Peyer's patch (tissue), 4 donors: ENCODE data around the gene TARS3.

- PRO-cap: no peak
- RAMPAGE, long total RNA, 4 experiments: no peak in any of the 4 experiments
Observed at GRCh38 chr15:101250036-101250769, 1.6 kb downstream of the CHSY1 start.

GRCh38 chr15:101267212-101267745 is 10.0 kb downstream of the SELENOS start:
- PRO-cap: unidirectional peak, minus-strand start at chr15:101267324
- RAMPAGE, long total RNA, 4 experiments: no peak in any of the 4 experiments

GRCh38 chr15:101275114-101275481 is 2.2 kb downstream of the SELENOS start:
- PRO-cap: unidirectional peak, plus-strand start at chr15:101275307
- RAMPAGE, long total RNA, 4 experiments: no peak in any of the 4 experiments

- PRO-cap: no peak
- RAMPAGE, long total RNA, 4 experiments: no peak in any of the 4 experiments
Observed at GRCh38 chr15:101285552-101286099, 8.3 kb upstream of the SELENOS start.

DNA sequence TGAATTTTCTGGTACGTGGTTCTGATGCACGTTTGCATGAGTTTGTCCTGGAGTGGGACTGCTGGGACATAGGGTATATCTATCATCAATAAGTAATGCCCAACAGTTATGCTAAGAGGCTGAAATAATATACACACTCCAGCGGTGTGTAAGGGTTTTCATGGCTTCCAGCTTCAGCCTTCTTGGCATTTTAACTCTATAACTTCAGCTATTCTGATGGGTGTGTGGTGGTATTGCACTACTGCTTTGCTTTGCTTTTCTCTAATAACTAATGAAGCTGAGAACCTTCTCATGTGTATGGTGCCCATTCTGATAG is 1.1 kb upstream of the SNRPA1 start:
- PRO-cap: no peak
- RAMPAGE, long total RNA, 4 experiments: no peak in any of the 4 experiments

DNA sequence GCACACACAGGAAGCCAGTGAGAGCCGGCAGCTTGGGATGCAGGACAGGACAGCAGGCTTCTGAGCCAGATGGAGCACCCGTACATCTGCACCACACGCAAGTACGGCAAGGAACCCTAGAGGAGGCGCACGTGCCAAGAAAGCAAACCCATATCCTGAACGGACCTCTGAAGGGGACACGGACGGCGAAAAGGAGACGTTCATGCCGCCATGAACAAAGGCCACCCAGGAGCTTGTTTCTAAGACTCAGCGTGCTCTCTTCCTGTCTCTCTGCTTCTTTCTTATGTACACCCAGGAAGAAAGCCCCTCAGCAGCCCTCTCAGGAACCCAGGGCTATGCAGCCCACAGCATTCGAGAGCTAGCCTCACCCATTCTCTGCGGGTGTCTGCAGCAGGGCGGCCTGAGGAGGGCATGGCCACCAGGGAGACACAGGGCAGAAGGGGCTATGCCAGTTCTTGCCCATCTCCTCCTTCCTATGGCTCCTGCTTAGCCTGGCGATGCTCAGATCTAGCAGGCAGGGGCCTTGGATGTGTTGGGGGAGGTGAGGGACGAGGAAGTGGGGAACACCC is 81.4 kb downstream of the PCSK6 start:
- PRO-cap: no peak
- RAMPAGE, long total RNA, 4 experiments: no peak in any of the 4 experiments

DNA sequence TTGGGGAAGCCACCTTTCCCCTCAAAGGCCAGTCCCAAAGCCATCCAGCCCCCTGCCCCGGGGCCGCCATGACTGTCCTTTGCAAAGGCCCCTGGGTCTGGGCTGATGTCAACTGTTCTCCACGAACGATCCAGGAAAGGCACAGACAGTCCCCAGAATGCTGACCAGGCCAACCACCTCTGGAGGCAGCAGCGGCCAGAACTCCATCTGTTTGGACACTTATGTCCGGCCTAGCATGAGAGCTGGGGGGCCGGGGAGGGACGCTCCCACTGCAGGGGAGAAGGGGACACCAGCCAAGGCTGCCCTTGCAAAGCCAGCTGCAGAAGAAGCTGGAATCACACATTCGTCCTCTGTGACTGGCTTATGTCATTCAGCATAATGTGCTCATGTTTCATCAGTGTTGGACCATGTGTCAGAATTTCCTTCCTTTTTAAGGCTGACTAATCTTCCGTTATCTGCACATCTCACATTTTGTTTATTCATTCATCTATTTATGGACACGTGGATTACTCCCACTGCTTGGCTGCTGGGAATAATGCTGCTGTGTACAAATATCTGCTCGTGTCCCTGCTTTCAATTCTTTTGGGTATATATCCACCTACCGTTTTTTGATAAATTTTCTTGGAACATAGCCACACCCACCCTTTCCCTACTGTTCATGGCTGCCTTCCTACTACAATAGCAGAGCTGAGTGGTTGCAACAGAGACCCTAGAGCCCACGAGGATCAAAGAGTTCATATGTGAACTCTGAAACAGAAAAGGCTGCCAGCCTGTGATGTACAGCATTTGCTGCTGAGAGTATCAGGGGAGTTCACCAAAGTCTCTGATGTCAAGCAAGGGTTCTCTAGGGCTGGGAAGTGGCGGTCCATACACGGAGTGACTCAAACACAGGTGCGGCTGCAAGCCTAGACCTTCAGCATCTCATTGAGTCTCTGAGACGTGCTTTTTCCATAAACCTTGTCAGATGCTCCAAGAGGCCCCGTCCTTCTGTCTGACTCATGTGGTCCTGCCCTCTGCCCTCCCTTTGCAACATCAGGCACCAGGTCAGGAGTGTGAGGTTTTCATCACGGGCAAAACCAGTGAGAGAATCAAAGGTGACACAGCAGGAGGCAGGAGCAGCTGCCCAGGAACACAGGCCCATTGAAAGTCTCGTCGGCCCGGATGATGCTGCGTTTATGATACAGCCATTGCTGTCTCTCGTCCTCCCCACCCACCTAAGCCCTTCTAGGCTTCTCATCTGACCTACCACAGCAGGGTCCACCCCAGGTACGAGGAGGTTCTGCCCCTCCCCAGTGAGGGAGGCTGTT is 43.1 kb downstream of the PCSK6 start:
- PRO-cap: no peak
- RAMPAGE, long total RNA, 4 experiments: no peak in any of the 4 experiments

GRCh38 chr15:101469047-101470484 is 19.9 kb downstream of the PCSK6 start:
- PRO-cap: no peak
- RAMPAGE, long total RNA, 4 experiments: no peak in any of the 4 experiments

DNA sequence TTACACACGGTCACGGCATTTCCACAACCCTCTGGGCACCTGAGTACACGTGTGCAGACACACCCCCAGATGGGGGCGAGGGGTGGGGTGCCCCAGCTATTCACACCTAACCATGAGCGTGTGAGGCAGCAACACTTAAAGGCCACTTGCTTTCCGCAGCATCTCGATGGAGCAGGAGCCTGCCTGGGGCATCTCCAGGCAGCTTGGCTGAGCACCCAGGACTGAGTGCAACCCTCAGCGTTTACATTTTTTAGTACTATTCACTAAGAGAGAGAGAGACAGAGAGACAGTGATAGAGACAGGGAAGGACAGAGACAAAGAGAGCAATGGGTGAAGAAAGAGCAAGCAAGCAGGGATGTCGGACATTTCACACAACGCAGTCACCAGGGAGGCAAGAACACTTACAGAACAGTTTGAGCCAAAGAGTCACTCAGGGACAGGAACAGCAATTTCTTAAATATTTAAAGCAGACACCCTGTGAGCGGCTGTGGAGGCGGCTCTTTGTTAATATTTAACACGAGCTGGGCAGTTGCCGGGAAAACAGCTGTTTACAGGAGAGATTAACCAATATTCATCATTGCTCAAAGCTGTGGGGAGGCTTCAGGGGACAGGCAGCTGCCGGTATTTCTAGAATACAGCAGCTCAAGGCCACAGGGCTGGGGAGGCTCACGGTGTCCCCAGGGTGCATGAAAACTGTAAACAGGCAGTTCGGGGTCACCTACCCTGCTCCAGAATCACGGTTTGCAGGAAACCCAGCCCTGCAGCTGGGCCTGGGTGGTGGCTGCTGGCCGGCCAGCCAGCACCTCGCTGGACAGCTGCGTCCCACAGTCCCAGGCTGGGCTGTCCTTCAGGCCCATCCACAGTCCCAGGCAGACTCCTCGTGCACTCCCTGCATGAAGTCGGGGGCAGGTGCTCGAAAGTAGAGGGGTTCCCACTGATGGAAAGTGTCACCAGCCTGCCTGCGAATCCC is 38.7 kb upstream of the PCSK6 start:
- PRO-cap: unidirectional peak, plus-strand start at position 584 of the sequence
- RAMPAGE, long total RNA, 4 experiments: no peak in any of the 4 experiments

GRCh38 chr15:101661988-101662653 is 9.9 kb upstream of the TM2D3 start:
- PRO-cap: no peak
- RAMPAGE, long total RNA, 4 experiments: start-site peak on the minus strand in 1 of 4 experiments, at chr15:101662142-101662490 at its widest, 7 reads per replicate

- PRO-cap: bidirectional peak, plus-strand start at chr15:101724176, minus-strand start at chr15:101724088; unidirectional peak, minus-strand start at chr15:101724428
- RAMPAGE, long total RNA, 4 experiments: start-site peak on the minus strand in 2 of 4 experiments, at chr15:101724092-101724437 at its widest, 11 to 30 reads per replicate
Observed at GRCh38 chr15:101723754-101724953, at the start of gene TARS3. TARS3 (minus strand) TSS chr15:101724473.

DNA sequence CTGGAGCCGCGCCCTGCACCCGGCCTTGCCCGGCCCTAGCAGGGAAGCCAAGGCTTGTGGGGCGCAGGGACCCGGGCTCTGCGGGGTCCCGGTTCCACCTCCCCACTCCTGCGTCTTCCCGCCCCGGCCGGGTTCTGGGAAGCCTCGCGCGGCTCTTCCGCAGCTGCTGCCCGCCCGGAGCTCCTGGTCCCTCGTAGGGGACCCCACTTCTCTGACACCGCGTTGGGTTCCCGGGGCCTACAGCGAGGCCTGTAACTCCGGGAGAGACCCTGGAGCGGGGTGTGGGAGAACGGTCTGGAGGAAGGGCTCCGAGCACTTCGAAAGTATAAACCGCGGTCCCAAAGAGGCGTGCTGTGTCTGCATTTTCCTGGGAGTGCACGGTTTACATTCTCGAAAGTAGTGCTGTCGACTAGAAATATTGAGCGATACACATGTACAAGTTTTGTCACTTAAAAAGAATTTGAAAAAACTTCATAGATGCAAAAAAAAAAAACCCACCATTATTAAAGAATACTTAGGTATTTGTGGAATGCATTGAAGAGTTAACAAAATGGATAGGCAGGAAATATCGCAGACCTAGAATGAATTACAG is 150.0 kb downstream of the OR4F15 start:
- PRO-cap: no peak
- RAMPAGE, long total RNA, 4 experiments: no peak in any of the 4 experiments